Suprapubic skin (tissue), 4 donors: ENCODE measurements around the gene THSD8.

GRCh38 chr19:12793003-12793178 is 1.6 kb downstream of the JUNB start:
- PRO-cap = no peak
- RAMPAGE, long total RNA, 4 experiments = no peak in any of the 4 experiments

- PRO-cap = bidirectional peak, plus-strand start at chr19:12801896, minus-strand start at chr19:12801800
- RAMPAGE, long total RNA, 4 experiments = start-site peak on the minus strand in 4 of 4 experiments, at chr19:12801794-12801849 at its widest, 329 to 1,635 reads per replicate
Observed at GRCh38 chr19:12801495-12802674, at the start of gene THSD8. Gene THSD8 (plus strand): TSS chr19:12802069.

GRCh38 chr19:12828383-12828930 is 5.9 kb downstream of the RTBDN start:
- PRO-cap = no peak
- RAMPAGE, long total RNA, 4 experiments = no peak in any of the 4 experiments

GRCh38 chr19:12836337-12836669 is 1.9 kb upstream of the RTBDN start:
- PRO-cap = no peak
- RAMPAGE, long total RNA, 4 experiments = no peak in any of the 4 experiments

GRCh38 chr19:12922581-12922926 is 3.5 kb upstream of the SYCE2 start:
- PRO-cap = no peak
- RAMPAGE, long total RNA, 4 experiments = no peak in any of the 4 experiments

DNA sequence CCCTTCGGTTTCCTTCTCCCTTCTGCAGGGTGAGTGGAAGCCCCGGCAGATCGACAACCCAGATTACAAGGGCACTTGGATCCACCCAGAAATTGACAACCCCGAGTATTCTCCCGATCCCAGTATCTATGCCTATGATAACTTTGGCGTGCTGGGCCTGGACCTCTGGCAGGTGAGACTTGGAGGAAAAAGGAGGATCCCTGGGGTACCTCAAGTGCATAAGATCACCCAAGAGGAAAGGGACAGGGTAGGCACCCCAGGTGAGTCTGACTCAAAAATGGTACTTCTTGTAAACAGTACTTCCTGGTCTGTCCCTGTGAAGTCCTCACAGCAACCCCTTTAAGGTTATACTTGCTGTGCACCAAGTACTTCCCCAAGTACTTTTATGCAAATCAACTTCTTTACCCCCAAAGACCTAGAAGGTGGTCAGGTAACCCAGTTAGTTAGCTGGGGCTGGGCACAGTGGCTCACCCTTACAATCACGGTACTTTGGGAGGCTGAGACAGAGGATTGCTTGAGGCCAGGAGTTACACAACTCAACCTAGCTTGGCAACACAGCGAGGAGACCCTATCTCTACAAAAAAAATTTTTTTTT is 2.4 kb downstream of the CALR start:
- PRO-cap = no peak
- RAMPAGE, long total RNA, 4 experiments = no peak in any of the 4 experiments

- PRO-cap = bidirectional peak, plus-strand start at chr19:12946303, minus-strand start at chr19:12946228
- RAMPAGE, long total RNA, 4 experiments = no peak in any of the 4 experiments
Observed at GRCh38 chr19:12946073-12946778, 564 bp downstream of the RAD23A start.

DNA sequence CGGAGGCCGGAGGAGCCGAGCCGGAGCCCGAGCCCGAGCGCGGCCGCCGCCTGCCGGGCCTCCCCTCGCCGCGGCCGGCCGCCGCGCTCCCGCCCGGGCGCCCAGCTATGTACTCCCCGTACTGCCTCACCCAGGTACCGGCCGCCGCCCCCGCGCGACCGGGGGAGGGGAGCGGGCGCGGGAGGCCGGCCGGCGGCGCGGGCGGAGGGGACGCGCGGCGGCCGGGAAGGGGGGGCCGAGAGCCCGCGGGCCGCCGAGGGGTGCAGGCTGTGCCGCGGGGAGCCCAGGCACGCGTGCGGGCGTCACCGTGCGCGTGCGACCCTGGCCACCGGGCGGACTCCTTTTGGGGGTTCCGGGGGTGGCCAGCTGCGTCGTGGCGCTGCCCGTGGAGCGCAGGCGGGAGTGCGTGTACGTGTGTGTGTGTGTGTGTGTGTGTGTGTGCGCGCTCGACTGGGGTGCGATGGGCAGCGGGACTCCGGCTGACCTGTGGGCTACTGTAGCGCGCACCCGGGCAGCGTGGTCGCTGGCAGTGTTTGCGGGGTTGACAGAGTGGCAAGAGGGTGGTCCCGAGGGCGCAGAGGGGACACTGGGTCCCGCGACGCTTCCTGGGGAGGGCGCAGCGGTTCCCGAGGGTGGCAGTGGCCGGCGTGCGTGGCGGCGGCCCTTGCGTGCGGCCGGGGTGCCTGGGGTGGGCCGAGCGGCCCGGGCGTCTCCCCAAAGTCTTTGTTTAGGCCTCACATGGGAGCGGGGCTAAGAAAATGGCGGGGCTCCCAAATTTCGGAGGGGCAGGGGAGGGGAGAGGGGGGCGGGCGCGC is 663 bp downstream of the NFIX start:
- PRO-cap = bidirectional peak, plus-strand start at position 238 of the sequence, minus-strand start at position 82 of the sequence
- RAMPAGE, long total RNA, 4 experiments = no peak in any of the 4 experiments

DNA sequence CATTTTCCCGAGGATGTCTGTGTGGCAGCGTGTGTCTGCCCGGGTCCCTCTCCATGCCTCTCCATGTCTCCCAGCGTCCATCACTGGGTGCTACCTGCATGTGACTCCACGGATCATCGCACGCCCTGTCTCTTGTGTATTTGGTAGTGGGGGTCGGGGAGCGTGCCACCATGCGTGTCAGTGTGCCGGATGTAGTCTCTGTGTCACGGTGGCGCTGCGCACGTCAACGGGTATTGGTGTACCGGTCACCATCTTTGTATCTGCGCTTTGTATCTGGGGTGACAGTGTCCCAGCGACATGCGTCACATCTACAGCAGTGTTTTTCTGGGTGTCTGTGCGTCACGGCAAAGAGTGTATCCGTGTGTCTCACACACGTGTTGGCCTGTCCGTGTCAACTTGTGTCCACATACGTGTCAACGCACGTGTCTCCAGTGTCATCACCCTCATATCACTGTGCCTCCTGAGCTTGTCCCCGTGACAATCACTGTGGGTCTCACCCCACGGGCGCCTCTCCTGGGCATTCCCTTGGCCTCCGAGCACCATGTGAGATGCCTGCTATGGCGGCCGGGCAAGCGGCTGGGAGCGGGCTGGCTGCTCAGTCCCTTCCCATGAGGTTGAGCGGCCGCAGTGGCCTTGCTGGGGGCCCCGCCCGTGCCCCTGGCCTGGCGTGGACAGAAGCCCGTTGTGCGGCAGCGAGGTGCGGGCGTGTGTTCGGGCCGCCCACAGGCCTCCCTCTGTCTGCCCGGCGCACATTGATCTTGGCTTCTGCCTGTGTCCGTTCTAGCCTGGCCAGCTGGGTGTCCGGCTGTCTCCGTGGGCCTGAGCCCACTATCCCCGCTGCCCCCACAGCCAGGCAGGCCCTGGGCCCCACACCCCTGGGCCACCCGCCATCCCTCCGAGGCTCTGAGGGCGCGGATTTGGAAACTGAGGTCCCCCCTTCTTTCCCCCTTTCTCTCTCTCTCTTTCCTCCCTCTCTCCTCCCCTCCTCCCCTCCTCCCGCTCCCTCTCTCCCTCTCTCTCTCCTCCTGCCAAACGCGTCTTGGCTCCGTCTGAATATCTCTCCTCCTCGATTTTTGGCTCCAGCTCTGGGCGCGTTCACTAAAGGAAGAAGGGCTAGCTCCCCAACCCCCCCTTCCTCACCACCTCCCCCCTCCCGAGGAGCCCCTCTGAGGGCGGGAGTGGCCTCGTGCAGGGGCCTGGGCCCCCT is 6.4 kb downstream of the NFIX start:
- PRO-cap = unidirectional peak, minus-strand start at position 55 of the sequence; bidirectional peak, plus-strand start at position 475 of the sequence, minus-strand start at position 205 of the sequence
- RAMPAGE, long total RNA, 4 experiments = no peak in any of the 4 experiments

GRCh38 chr19:13053709-13054395 is 48.8 kb downstream of the LYL1 start:
- PRO-cap = no peak
- RAMPAGE, long total RNA, 4 experiments = no peak in any of the 4 experiments

DNA sequence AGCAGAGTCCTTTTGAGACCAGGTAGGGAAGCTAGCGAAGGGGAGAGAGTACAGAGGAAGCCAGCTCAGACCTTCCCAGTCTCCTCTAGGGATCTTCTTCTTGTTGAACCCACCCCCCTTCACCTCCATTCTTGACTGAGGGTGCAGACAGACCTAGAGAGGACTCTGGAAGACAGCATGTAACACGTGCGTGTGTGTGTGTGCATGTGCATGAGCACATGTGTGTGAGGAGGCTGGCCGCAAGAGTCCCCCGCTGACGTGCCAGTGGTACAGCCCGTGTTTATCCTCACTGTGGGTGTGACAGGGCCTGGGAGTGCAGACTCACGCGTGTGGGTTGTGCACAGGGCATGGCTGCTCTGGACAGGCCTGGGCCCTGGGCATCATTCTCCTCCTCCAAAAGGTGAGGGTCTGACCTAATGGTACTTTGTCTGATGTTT is 26.4 kb downstream of the LYL1 start:
- PRO-cap = no peak
- RAMPAGE, long total RNA, 4 experiments = no peak in any of the 4 experiments

DNA sequence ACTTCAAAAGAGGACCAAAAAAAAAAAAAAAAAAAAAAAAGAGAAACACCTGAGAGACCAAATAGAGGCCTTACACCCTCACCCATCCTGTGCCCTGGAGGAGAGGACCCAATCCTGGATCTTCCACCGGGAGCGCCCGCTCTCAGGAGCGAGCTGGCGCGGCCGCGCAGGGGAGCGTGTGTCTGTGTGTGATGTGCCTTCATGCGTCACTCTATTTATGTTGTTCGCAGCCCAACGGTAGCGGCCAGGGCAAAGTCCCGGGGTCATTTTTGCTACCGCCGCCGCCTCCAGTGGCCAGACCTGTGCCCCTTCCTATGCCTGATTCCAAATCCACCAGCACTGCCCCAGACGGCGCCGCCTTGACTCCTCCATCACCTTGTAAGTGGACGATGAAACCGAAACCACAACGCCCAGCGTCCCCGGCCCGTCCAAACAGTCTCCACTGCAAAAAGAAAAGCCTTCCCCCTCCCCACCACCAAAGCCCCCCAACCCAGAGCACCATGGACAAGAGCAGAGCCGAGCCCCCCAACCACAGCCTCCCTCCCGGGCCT is 14.8 kb downstream of the LYL1 start:
- PRO-cap = no peak
- RAMPAGE, long total RNA, 4 experiments = no peak in any of the 4 experiments

GRCh38 chr19:13103547-13104119 is 975 bp upstream of the LYL1 start:
- PRO-cap = no peak
- RAMPAGE, long total RNA, 4 experiments = no peak in any of the 4 experiments

- PRO-cap = no peak
- RAMPAGE, long total RNA, 4 experiments = no peak in any of the 4 experiments
Observed at GRCh38 chr19:13104120-13105162, 1.8 kb upstream of the LYL1 start.

DNA sequence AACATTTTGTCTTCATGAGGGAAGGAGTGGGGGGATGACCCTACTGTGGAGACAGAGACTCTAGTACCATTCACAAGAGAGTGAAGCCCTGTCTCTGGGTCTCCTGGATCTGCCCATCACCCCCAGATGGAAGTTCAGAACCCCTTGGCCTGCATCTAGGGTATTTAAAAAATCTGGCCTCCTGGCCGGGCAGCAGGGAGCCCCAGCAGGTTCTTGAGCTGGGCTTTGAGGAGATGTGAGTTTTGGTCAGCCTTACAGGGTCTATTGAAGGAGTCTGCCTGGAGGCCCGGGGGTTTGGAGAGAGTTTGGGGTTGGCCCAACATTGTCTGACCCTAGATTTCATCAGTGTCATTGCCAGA is 3.2 kb downstream of the NACC1 start:
- PRO-cap = no peak
- RAMPAGE, long total RNA, 4 experiments = no peak in any of the 4 experiments

DNA sequence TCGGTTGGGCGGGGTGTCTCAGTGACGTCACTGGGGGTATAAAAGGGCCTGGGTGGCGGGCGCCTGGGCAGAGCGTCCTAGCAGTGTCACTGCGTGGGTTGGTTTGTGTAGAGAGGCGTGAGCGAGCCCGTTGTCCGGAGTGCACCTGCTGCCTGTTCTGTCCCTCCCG is 2.7 kb downstream of the IER2 start:
- PRO-cap = bidirectional peak, plus-strand start at position 70 of the sequence, minus-strand start outside the sequence
- RAMPAGE, long total RNA, 4 experiments = start-site peak on the plus strand in 4 of 4 experiments, centred at position 68 of the sequence, 572 to 1,015 reads per replicate

DNA sequence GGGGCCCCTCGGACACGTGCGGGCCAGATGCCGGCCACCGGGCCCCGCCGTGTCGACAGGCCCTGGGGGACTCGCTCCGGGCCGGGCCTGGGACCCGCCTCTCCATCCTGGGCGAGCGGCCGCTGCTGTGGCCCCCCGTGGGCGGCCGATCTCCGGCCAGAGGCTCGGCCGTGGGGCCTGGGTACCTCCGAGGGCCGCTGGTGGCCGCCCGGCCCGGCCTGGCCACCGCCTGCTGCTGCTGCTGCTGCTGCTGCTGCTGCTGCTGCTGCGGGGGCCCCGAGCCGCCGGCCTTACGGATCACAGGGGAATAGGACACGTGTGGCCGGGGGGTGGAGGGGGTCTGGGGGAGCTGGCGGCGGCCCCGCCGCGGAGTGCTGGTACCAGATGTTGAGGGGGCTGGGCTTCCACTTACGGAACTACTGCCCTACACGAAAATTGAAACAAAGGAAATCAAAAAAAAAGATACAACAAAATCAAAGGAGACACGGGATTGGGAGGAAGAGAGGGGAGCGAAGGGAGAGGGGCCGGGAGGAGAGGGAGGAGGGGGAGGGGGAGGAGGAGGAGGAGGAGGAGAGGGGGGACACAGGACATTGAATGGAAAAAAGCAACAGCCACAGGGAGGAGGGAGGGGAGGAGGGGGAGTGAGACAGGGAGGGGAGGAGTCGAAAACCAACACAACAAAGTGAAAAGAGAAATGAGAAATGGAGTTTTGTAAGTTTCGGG is 57.6 kb downstream of the IER2 start:
- PRO-cap = no peak
- RAMPAGE, long total RNA, 4 experiments = no peak in any of the 4 experiments

- PRO-cap = unidirectional peak, plus-strand start at chr19:13208438
- RAMPAGE, long total RNA, 4 experiments = no peak in any of the 4 experiments
Observed at GRCh38 chr19:13208353-13209020, 58.3 kb downstream of the IER2 start.

DNA sequence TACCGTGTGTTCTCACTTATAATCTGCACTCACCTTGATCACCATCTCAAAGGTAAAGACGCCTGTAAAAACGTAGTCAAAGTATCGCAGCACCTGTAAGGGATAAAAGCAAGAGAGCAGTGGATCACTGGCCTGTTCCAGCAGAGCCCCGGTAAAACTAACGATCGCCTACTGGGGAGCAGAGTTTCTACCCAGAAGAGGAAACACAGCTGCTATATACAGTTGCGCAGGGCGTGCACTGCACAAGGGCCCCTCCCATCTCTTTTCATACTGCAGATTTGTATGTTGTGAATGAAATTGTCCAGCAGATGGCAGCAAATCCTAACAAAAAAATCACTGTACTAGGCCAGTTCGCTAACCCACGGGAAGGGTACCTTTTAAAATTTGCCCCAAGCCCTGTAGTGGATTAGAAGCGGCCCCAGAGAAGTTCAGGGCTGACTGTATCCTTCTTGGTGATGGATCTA is 126.9 kb downstream of the IER2 start:
- PRO-cap = no peak
- RAMPAGE, long total RNA, 4 experiments = no peak in any of the 4 experiments

GRCh38 chr19:13396395-13397059 is 109.8 kb downstream of the CACNA1A start:
- PRO-cap = no peak
- RAMPAGE, long total RNA, 4 experiments = no peak in any of the 4 experiments